Esophagus muscularis mucosa (tissue), 4 donors: ENCODE measurements around a stretch of chr6.

DNA sequence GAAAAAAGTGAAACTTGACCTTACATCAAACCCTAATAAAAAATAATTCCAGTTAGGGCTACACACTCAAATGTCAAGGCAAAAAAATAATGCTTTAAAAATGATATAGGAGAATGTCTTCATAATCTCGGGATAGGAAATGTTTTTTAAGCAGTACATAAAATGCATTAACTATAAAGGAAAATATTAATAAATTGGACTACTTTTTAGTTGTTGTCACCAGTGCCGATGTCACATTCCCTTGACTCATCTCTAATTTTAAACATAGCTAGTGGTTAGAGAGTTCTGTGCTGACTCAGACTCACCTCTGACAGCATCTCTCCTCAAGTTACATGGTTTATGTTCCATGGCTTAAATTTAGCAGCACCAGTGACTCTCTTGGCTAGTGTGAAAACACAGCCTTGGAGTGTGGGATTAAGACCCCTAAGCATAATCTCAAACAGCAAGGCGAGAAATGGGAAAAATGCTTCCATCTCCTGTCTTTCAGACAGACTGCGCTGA lies 311.8 kb upstream of the MMS22L start:
- PRO-cap, result no peak
- RAMPAGE, long total RNA, 4 experiments, result no peak in any of the 4 experiments

DNA sequence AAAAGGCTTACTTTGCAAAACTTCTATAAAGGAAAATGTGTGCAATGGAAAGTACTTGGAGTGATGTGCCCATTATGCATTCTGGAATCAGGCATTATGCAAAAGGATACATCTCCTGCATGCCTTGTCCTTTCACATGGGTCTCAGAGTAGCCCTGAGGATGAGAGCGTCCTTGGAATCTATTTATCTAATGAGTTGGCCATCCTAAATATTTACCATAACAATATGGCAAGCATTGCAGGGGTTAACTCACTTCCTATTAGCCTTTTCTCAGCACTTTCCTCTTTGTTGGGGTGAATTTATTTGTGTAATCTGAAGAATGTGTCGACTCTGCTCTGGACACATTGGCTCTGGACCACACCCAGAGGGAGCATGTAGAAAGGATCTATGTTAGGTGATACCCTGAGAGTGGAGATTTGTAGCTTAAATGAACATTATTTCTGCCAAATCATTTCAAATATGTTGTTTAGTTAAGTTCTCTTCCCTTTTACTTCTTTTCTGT lies 756.9 kb upstream of the MMS22L start:
- PRO-cap, result no peak
- RAMPAGE, long total RNA, 4 experiments, result no peak in any of the 4 experiments

GRCh38 chr6:98111207-98111456 lies 723.2 kb upstream of the POU3F2 start:
- PRO-cap, result no peak
- RAMPAGE, long total RNA, 4 experiments, result no peak in any of the 4 experiments

- PRO-cap, result no peak
- RAMPAGE, long total RNA, 4 experiments, result no peak in any of the 4 experiments
Measured at GRCh38 chr6:99348695-99349054, 799 bp downstream of the FAXC start.

GRCh38 chr6:99350448-99350877 lies 989 bp upstream of the FAXC start:
- PRO-cap, result no peak
- RAMPAGE, long total RNA, 4 experiments, result no peak in any of the 4 experiments

GRCh38 chr6:99400004-99400490 lies 6.1 kb upstream of the COQ3 start:
- PRO-cap, result no peak
- RAMPAGE, long total RNA, 4 experiments, result no peak in any of the 4 experiments

DNA sequence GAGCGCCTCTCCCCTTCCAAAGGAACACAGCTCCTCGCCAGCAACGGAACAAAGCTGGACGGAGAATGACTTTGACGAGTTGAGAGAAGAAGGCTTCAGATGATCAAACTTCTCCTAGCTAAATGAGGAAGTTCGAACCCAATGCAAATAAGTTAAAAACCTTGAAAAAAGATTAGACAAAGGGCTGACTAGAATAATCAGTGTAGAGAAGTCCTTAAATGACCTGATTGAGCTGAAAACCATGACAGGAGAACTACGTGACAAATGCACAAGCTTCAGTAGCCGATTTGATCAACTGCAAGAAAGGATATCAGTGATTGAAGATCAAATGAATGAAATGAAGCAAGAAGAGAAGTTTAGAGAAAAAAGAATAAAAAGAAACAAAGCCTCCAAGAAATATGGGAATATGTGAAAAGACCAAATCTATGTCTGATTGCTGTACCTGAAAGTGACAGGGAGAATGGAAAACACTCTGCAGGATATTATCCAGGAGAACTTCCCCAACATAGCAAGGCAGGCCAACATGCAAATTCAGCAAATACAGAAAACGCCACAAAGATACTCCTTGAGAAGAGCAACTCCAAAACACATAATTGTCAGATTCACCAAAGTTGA lies 23.1 kb upstream of the PNISR start:
- PRO-cap, result no peak
- RAMPAGE, long total RNA, 4 experiments, result no peak in any of the 4 experiments

GRCh38 chr6:99521158-99522249 lies 655 bp downstream of the TSTD3 start:
- PRO-cap, result bidirectional peak, plus-strand start at chr6:99521431, minus-strand start at chr6:99521390; bidirectional peak, plus-strand start at chr6:99521980, minus-strand start at chr6:99521697
- RAMPAGE, long total RNA, 4 experiments, result start-site peak on the minus strand in 1 of 4 experiments, at chr6:99521922-99521931 at its widest, 5 reads per replicate

- PRO-cap, result no peak
- RAMPAGE, long total RNA, 4 experiments, result no peak in any of the 4 experiments
Measured at GRCh38 chr6:99550132-99550752, 18.2 kb downstream of the CCNC start.

GRCh38 chr6:99823108-99824358 lies 170.5 kb downstream of the MCHR2 start:
- PRO-cap, result no peak
- RAMPAGE, long total RNA, 4 experiments, result no peak in any of the 4 experiments

GRCh38 chr6:99993212-99993466 lies 884 bp downstream of the MCHR2 start:
- PRO-cap, result no peak
- RAMPAGE, long total RNA, 4 experiments, result no peak in any of the 4 experiments

GRCh38 chr6:100793977-100794381 lies 87.2 kb downstream of the ASCC3 start:
- PRO-cap, result no peak
- RAMPAGE, long total RNA, 4 experiments, result no peak in any of the 4 experiments

DNA sequence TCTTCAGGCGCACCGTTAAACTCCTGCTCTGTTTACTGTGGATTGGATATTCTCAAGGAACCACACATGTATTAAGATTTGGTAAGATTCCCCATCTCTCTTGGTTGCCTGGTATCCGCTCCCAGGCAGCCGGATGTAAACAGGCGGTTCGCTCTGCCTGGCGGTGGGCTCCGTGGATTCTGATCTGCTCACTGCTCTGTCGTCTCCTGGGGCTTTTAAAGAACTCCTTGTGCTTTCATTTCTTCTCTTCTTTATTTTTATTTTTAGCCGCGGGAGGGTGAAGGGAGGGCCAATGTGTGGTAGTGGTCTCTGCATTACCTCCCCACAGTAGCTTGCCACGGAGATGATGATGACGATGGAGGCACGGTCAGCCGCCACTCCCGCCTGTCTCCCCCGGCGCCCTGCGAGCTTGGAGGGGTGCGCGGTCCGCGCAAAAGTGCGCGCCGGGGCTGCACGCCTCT lies 5.8 kb downstream of the GRIK2 start:
- PRO-cap, result no peak
- RAMPAGE, long total RNA, 4 experiments, result no peak in any of the 4 experiments

GRCh38 chr6:104954328-104955151 lies 2.4 kb upstream of the LIN28B start:
- PRO-cap, result no peak
- RAMPAGE, long total RNA, 4 experiments, result no peak in any of the 4 experiments

- PRO-cap, result no peak
- RAMPAGE, long total RNA, 4 experiments, result no peak in any of the 4 experiments
Measured at GRCh38 chr6:105372120-105372524, 30.8 kb downstream of the PREP start.

DNA sequence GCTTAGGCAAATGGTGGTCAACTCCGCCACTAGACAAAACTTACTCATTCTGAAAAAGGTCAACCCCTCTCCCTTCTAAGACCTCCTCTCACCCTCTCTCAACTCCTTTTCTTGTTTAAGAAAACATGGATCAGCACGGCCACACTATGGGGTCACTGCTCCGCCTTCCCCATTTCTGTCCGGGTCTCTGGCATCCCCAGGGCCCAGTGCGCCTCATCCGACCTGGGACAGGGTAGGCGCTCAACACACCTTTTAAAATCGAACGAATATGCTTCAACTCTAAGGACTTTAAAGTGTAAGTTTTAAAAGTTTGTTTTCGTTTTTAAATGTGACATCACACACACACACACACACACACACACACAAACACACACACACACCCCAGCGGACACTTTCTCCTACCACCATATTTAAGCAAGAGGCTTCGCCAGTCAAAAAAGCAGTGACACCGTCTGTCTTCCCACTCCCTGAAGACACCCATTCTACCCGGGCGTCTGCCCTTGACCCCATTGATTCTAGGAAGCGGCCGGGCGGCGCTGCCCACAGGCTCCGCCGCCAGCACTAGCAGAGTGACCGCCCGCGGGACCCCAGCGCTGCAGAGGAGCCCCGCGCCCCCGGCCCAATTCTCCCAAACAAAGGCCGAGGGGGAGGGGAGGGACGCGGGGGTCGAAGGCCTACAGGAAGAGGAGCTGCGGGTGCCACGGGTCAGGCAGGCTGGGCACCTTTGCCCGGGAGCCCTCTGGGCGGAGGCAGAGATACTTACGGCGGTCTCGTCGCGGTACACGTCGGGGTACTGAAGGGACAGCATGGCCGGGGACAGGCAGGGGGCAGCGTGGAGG lies 579 bp downstream of the PREP start:
- PRO-cap, result no peak
- RAMPAGE, long total RNA, 4 experiments, result no peak in any of the 4 experiments

GRCh38 chr6:105786579-105786942 lies 299.6 kb upstream of the PRDM1 start:
- PRO-cap, result no peak
- RAMPAGE, long total RNA, 4 experiments, result no peak in any of the 4 experiments

GRCh38 chr6:105881540-105881901 lies 204.6 kb upstream of the PRDM1 start:
- PRO-cap, result no peak
- RAMPAGE, long total RNA, 4 experiments, result no peak in any of the 4 experiments

- PRO-cap, result no peak
- RAMPAGE, long total RNA, 4 experiments, result no peak in any of the 4 experiments
Measured at GRCh38 chr6:105981018-105981819, 104.9 kb upstream of the PRDM1 start.

- PRO-cap, result no peak
- RAMPAGE, long total RNA, 4 experiments, result no peak in any of the 4 experiments
Measured at GRCh38 chr6:105991938-105992318, 94.2 kb upstream of the PRDM1 start.